Vein endothelial cell (primary cell): ENCODE data around the gene TSPAN9.

DNA sequence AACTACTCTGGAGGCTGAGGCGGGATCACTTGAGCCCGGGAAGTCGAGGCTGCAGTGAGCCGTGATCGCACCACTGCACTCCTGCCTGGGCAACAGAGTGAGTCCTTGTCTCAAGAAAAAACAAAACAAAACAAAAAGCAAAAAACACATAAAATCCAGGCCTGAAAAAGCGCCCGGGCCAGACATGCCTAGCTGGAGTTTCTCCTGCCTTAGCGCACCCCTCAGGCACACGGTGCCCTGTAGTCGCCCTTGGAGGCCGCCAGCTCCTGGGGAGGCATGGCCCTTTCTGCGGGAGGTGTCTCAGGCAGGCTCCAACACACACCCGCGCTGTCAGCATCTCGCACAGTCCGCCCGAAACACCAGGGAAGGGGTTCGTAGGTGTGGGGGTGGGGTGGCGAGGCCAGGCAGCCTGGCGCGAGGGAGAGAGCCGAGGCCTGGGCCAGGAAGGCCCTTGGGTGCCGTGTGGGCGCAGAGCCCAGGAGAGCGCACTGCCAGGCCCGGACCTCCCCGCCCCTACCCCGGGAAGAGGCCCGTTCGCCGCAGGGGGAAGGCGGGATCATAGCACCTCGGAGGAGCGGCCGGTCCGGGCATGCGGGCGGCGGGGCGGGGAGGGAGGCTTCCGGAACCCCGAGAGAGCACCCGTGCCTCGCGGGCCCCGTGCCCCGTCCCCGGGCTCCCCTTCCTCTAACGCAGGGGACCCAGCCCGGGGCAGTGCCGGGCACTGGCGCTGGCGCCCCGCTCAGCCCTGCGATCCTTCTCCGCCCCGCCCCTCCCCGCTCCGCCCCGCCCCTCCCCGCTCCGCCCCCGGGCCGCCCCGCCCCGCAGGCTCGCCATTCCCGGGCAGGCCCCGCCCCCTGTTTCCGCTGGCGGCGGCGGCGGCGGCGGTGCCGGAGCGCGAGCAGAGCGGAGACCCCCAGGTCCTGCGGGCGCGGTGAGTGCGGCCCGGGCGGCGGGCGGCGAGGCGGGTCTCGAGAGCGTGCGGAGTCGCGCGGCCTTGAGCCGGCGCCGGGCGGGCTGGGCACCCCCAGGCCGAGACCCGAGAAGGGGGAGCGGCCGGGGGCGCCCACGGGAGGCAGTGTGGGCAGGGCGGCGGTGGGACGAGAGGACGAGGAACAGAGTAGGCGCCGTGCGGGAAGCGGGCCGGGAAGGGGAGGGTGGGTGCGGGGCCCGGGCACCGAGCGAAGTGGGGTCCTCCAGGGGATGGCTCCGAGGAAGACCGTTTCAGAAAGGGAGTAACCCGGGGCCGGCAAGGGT lies at the start of gene TSPAN9:
TSS of gene TSPAN9 (plus strand) at position 857 of the 1,254 bp plus-strand sequence.
- CAGE, long polyA plus RNA: start-site peak on the plus strand centred at position 883 of the sequence, 54 bp wide, 1,388 and 988 reads in 2 replicates

DNA sequence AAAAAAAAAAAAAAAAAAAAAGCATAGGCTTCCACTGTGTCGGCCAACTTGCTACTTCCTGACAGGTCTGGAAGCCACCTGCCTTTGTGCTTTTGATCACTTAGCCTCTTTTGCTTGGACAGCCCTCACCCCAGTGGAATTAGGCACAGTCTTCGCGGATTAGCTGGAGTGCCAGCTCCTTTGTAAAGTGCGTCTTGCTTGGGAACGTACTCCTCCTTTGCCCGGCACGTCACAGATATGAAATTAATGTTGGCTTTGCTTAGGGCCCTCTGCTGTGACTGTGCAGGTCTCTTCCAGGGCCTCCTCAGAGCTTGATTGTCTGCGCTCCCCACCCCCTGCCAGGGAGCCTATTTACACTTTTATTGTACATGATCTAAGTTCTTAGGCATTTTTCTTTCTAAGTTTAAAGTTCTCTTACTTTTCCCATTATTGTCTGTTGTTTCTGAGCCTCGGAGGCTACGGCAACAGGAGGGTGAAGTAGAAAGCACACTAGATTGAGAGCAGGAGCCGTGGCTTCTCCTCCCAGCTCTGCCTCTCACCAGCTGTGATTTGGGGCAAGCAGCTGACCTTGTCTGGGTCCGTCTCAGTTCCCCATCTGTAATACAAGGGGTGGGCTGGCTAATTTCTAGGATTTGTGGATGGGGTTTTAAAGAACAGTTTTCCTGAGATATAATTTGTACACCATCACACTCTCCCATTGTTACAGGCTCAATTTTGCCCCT lies 81.7 kb downstream of the TSPAN9 start:
- CAGE, long polyA plus RNA: no peak

GRCh38 chr12:3185546-3186012 lies 108.4 kb downstream of the TSPAN9 start:
- CAGE, long polyA plus RNA: no peak

DNA sequence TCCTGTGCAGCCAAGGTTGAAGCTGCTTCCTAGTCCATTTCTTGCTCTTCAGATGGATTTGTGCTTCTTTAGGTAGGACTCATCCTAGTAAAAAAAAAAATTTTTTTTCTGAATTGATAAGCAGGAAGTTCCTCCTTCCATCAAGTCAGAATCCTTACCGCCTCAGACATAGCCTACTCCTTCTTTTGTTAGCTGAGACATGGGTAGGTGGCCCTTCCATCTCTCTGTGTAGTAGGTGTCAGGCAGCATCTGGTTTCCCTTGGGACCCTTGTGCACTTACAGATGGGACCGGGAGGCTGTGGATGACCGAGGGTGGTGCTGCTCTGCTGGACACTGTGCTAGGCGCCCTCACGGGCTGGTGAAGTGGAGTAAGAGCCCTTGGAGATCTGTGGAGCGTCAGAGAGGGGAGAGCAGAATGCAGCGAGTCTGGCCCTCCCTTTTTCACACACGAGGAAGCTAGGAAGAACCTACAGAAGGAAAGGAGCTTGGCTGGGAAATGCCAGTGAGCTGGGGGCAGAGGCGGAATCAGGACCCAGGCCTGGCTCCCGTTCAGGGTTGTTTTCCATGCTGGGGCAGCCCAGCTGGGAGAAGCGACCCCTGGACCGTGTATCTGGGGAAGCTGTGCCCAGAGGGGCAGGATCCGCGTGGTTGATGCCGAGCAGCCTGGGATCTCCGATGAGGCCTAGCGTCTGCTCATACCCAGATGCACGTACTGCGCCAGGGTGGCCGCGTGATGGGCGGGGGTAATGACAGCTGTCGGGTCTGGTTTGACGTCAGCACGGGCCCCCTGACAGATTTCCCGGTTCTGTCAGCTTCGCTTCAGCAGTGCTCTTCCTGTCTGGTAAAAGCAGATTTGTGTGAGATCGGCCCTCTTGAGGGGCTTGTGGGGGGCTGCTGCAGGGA lies 147.1 kb downstream of the TSPAN9 start:
- CAGE, long polyA plus RNA: no peak

DNA sequence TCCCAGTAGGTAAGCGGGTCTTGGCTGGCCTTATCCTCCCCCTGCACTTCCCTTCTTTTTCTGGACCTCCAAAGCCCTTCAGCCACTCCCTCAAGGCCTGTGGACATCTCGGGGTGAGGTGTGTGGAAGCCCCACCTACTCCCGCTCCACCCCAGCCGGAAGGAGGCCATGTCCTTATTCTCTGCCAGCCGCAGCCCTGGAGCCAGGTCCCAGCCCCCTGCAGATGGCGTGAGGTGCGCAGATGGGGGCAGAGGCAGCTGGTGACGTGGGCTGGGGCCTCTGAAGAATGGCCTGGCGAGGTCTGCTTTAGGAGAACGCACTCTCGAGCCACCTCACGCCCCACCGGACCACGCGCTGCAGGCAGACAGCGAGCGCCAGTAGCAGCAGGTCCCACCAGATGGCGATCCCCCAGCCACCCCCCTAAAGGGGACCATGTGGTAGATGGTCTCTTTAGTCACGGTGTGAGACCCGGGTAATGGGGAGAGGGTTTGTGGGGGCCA lies 167.1 kb downstream of the TSPAN9 start:
- CAGE, long polyA plus RNA: no peak

- CAGE, long polyA plus RNA: no peak
These were observed 173.4 kb downstream of the TSPAN9 start for GRCh38 chr12:3250425-3251056.

DNA sequence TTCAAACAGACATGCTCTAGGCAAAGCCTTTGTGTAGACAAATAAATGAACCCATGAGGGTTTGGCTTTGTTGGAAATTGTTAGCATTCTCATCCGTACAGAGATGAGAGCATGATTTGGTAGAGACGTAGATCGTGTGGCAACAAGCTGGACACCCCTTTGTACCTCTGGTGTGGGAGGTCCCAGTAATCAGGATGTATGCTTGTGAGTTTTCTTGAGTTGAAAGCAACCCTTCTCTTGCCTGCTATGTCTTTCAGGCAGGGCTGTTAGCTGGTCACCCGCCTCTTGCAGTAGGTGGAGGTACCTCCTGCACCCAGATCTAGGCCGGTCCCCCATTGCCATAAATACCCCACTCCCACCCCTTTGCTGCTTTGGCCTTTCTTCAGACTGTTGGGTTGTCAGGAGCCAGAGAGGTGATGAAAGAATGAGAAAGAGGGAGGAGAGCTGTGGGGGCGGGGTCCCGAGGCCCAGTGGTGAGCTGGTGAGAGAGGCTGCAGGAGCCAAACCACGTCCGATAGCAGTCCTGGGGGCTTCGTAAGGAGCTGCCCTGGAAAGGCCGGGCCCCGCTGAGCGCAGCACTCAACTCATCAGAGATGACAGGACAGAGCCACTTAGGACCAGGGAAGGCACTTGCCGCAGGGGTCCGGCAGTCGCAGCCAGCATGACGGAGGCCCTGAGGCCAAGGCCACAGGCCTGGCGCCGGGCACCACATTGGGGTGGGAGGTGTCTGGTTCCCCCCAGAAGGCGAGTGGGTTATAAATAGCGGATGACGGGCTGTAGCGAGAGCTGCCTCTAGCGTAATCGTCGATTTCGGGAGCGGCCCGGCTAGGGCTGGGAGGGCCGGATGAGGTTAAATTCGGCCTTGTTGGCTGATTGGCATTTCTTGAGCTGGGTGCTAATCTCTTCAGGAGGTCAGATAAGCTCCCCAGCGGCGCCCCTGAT lies 178.8 kb downstream of the TSPAN9 start:
- CAGE, long polyA plus RNA: no peak

DNA sequence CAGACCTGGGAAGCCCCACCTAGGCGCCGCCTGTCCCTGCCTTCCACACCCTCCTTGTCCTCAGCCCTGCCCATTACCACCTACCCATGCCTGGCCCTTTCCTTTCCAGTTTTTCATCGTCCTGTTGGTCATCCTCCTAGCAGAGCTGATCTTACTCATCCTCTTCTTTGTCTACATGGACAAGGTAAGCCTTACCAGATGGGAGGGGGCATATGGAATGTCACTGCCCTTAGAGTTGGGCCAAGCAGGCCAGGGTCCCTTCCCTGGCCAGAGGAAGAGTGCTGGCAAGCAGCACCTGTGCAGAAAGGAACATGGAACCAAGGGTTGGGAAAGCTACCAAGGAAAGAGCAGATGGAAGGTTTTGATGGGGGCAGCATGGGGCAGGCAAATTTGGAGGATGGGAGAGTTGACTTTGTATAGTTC lies 201.7 kb downstream of the TSPAN9 start:
- CAGE, long polyA plus RNA: no peak

DNA sequence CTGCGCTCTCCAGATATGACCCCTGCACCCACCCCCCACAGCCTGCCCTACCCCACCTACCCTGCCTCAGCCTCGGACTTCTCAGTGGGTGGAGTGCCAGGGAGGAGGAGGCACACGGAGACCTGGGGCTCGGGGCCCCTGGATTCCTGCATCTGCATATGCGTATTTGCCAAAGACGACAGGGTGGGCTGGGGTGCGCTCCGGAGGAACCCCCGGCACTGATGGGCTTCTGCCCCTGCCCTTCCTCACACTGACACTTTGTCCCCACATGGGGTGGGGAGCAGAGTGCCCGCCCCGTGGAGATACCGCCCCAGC lies 206.0 kb downstream of the TSPAN9 start:
- CAGE, long polyA plus RNA: no peak

DNA sequence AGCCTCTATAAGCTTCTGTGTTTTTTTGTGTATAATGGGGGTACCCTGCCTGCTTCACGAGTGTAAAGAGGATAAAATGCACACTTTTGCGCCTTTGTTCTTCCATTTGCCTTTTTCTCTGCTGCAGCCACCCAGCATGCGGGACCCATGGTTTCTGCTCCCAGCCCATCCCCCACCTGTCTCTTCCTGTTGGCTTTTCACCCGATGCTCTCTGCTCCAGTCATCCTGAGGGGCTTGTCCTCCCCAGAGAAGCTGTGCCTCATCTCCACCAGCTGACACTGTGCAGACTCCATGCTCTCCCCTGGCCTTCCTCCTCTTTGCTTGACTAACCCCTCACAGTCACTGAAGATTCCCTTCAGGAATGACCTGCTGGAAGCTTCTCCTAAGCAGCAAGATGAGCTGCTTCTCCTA lies 16.7 kb upstream of the PRMT8 start:
- CAGE, long polyA plus RNA: no peak

GRCh38 chr12:3492907-3494363 lies 2.4 kb downstream of the PRMT8 start:
- CAGE, long polyA plus RNA: no peak

DNA sequence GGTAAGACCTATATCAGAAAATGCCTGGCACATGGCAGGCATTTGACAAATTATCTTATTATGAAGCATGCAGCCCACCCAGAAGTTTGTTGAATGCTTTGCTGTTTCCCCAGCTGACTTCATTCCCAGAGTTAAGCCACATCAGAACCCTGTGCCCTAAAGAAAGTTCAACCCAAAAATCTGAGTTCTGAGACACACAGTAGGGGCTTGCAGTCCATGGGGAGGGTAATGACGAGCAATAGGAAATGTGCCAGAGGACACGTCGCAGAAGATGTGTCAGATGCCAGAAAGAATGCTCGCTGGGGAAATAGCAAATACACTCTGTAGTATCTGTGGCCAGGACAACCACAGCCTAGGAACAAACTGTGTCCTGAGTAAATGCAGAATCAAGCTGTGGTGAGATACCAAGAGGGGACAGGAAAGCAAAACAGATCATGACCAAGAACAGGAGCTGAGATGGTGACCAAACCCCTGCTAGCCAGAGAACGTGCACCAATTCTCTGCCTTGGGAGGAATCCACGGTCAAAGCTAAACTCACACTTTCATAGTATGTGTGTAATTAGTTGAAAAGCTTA lies 9.2 kb downstream of the CRACR2A start:
- CAGE, long polyA plus RNA: no peak

- CAGE, long polyA plus RNA: no peak
These were observed 42.7 kb upstream of the CRACR2A start for GRCh38 chr12:3795515-3796059.

GRCh38 chr12:3870831-3871230 lies 2.4 kb downstream of the PARP11 start:
- CAGE, long polyA plus RNA: no peak

GRCh38 chr12:3972587-3973035 lies 99.4 kb upstream of the PARP11 start:
- CAGE, long polyA plus RNA: no peak

- CAGE, long polyA plus RNA: no peak
These were observed 653 bp upstream of the CCND2 start for GRCh38 chr12:4272985-4273233.

DNA sequence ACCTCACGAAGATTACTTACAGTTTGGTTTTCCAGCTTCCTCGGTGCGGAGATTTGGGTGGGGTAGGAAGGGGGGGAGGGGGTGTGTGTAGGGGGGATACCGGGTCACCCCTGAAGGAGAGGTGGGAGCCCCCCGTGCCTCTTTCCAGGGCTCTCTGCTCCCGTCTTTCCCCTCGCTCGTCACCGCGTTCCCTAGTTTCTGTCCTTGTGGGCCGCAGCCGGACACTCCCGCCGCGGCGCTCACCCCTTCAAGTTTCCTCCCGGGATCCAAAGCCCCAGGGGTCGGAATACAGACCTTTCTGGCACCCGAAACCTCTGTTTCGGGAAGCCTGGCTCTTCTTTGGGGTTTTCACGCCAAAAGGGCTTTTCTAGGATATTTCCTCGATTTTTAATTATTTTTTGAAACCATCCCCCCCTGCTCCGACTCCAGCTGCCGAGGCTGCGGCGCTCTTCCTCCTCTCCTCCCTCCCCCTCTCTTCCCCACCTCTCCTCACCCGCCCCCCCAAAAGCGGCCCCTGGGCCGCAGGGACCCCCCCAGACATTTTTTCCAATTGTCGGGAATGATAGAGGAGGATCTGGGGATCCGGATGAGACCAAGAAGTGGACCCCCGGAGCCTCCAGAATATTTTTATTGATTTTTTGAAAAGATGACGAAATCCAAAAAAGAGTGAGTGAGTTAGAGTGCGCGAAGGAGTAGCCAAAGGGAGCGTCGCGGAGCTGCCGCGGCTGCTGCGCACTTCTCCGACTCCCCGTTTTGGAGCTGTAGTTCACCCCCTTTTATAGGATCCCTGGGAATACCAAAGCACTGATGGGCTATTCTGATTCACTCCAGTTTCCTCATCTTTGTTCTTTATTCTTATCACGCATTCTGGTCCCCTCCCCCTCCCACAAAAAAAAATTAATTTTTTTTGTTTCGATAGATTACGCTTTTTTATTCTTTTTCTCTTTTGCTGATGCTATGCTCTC lies 1.7 kb downstream of the CCND2 start:
- CAGE, long polyA plus RNA: no peak

DNA sequence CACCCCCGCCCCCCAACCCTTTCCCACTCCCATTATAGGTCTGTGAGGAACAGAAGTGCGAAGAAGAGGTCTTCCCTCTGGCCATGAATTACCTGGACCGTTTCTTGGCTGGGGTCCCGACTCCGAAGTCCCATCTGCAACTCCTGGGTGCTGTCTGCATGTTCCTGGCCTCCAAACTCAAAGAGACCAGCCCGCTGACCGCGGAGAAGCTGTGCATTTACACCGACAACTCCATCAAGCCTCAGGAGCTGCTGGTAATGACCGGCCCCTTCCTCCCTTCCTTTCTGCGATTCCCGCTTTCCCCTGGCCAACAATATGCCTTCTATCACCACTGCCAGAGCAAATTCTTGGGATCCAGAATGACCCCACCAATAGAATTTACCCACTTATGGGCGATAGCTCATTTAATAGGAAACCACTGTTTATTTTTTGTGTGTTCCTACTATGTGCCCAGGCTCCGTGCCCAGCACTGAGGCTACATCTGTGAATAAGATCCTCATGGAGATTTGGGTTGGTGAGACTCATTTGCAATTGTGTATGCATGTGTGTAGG lies 2.5 kb downstream of the CCND2 start:
- CAGE, long polyA plus RNA: no peak

DNA sequence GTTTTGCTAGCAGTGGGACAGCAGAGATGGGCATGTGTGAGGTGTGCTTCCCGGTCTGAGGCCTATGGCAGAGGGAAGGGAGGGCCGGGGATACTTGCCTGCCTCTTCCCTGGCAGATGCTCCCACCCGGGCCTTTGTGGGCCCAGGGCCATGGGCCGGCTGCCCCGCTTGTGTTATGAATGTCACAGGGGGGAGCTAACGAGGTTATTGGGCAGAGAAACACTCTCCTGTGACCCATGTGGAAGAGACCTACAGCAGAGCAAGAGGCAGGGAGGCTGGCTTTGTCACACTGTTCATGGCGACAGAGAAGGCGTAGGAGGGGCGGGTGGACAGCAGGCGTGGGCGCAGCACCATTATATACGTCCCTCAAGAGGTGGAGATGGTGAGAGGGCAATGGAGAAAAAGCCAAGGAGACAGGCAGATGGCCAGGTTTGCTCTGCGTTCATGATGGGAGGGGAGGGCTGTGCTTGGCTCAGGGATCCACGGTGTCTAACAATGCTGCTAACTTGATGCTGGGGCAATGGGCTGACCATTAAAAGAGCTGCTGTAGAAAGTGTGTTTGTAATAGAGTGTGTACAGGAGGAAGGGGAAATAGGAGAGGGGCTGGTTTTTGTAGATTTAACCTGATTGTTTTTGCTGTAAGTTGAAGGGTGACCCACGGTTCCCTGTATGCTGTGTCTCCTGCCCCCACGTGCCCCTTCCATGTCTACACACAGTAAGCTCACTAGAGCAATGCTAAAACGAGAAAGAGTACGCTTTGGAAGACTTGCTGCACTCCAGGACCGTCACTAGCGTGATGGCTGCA lies 13.4 kb downstream of the CCND2 start:
- CAGE, long polyA plus RNA: no peak

GRCh38 chr12:4441176-4442286 lies 4.1 kb downstream of the FGF6 start:
- CAGE, long polyA plus RNA: no peak